NALM6 (cell line): ENCODE data around the genes SPATA31A3 and PRKACG.

- PRO-cap = no peak
Observed at GRCh38 chr9:42568819-42569462, 385.5 kb downstream of the SPATA31A6 start.

DNA sequence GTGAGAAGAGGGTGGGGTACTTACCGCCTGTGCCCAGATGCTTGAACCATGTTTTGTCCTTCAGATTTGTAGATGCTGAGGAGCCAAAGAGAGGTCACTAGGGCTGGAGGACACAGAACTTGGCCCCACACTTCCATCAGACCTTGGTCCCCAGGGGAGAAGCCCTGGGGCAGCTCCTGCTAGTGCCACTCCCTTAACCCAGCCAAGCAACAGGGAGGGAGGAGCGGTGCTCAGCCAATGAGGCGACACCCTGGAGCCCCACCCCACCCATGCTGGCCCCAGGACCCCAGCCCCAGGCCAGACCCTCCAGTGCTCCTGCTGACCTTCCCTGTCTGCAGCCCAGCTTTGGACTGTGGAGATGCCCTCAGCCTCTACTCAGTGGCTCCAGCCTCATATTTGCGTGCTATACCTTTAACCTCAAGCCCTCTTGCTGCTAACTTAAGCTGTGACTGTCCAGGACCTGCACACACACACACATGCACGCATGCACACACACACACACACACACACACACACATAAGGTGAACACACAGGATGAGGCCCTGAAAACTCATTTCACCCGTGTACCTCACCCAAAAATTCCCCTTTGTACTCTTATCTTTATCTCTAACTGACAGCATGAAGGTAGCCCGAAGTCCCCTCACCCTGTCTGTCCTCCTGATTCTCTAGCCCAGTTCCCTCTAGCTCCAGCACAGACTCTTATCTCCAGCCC, 942.6 kb downstream of the SPATA31A6 start:
- PRO-cap = no peak

DNA sequence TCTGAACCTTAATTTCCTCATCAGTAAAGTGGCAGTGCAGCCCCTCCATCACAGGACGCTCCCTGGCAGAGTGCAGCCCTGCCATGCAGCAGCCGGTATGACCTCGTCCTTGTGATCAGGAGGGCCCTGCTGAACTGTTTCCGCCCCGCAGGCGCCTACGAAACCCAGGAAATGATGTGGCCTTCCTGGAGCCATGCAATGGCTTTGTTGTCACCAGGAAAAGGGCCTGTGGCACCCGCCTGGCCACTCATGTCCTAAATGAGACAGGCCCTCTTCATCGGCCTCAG, 365.2 kb downstream of the SPATA31A7 start:
- PRO-cap = no peak

GRCh38 chr9:62830956-62831227, 1641.1 kb downstream of the SPATA31A7 start:
- PRO-cap = no peak

DNA sequence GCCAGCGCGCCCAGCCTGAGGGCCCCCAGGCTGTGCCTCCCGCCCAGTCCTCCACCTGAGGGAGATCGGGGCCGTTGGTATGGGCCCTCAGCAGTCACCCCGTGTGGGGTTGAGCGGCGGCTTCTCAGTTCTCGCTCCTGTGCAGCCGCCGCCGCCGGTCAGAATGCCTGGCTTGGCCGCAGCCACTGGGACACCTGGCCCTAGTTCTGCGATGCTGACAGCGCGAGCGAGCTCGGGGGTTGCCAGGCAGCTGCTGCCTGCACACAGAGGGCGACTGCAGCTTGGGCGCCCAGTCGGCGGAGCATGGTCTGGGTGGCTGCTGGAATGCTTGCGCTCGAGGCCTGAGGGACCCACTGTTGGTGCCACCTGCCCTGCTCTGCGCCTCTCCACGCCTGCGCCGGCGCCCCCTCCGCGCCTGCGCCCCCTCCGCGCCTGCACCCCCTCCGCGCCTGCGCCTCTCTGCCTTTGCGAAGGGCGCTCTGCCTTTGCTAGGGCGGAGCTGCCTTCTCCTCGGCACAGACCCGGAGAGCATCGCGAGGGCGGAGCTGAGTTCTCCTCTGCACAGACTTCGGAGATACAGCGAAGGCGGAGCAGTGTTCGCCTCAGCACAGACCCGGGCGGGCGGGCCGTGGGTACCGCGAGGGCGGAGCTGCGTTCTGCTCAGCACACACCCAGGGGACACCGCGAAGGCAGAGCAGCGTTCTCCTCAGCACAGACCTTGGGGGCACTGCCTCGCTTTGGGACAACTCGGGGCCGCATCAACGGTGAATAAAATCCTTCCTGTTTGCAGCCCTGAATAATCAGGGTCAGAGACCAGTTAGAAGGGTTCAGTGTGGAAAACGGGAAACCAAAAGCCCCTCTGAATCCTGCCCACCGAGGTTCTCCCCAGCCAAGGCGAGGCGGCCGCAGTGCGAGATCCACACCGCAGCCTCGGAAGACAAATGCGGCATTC, 1648.4 kb downstream of the SPATA31A7 start:
- PRO-cap = no peak

GRCh38 chr9:63334095-63334739, 1950.8 kb downstream of the FOXD4L5 start:
- PRO-cap = no peak

DNA sequence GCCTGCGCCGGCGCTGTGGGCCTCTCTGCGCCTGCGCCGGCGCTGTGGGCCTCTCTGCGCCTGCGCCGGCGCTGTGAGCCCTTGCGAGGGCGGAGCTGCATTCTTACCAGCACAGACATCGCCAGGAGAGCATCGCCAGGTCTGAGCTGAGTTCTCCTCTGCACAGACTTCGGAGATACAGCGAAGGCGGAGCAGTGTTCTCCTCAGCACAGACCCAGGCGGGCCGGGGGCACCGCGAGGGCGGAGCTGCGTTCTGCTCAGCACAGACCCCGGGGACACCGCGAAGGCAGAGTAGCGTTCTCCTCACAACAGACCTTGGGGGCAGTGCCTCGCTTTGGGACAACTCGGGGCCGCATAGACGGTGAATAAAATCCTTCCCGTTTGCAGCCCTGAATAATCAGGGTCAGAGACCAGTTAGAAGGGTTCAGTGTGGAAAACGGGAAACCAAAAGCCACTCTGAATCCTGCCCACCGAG, 1268.1 kb downstream of the FOXD4L5 start:
- PRO-cap = no peak

GRCh38 chr9:64724245-64724752, 560.7 kb downstream of the FOXD4L5 start:
- PRO-cap = no peak

DNA sequence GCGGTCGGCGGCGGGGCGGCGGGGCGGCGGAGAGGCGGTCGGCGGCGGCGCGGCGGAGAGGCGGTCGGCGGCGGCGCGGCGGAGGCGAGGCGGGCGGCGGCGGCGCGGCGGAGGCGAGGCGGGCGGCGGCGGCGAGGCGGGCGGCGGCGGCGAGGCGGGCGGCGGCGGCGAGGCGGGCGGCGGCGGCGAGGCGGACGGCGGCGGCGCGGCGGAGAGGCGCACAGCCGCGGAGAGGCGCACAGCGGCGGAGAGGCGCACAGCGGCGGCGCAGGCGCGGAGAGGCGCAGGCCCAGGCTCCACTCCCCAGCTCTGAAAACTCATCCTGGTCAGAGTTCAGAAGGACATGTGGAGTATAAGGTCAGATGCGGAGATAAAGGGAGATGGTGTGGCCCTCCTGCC, 88.5 kb downstream of the FOXD4L4 start:
- PRO-cap = no peak

DNA sequence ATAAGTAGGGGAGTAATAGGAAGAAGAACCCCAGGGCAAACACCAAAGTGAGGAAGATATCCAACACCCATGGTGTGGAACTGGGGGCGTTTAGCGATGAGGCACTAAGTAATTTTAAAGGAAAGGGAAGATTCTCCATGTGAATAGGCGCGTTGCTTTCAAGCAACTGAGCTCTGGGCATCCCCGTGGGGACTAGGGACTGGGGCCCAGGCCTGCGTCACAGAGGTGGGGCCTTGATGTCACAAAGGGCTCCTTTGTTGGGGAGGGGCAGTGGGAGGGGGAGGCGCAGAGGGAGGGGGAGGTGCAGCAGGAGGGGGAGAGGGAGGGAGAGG, at the start of gene SPATA31A3:
Gene SPATA31A3 (minus strand): TSS at position 168 of the 332 bp plus-strand sequence.
- PRO-cap = no peak

DNA sequence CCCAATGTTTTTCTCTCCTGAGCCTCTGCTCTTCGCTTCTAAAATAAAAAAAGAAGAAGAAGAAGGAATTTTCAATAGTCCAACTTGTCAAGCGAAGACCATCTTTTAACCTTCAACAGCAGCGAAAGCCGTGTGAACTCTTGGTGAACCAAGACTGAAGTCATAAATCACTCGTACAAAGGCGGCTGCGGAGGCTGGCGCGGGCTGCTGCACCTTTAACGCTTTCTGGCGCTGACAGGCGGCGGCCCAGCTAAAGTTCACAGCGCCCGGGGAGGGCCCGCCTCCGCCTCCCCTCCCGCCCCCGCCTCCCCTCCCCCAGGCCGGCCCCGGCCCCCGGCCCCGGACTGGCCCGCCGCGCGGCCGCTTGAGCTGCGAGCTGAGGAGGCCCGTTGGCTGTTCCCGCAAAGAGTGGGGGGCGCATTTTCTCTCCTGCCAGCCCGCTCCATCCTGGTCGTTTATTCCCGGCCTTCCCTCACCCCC, 147.4 kb upstream of the ANKRD20A1 start:
- PRO-cap = no peak

DNA sequence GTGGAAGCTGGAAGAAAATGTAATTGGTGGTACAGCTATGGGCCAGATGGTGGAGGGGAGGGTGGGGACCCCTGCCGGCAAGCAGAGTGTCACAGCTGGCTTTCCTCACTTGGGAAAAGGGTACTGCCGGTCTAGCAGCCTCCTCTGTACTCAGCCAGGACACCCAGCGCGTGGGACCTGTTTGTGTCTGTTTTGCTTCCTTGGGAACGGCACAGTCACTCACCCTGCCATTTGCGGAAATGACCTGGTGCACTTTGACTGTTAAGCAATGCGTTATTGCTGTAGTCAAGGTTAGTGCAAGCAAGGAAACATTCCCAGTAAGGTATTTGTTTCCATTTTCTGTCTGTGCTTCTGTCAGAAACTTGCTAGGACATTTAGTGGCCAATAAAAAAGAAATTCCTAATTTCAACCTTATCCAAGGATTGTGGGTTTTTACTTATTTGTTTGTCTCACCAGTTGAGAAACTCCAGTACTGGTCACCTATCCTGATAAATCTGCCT, 10.0 kb downstream of the TMEM252 start:
- PRO-cap = no peak

DNA sequence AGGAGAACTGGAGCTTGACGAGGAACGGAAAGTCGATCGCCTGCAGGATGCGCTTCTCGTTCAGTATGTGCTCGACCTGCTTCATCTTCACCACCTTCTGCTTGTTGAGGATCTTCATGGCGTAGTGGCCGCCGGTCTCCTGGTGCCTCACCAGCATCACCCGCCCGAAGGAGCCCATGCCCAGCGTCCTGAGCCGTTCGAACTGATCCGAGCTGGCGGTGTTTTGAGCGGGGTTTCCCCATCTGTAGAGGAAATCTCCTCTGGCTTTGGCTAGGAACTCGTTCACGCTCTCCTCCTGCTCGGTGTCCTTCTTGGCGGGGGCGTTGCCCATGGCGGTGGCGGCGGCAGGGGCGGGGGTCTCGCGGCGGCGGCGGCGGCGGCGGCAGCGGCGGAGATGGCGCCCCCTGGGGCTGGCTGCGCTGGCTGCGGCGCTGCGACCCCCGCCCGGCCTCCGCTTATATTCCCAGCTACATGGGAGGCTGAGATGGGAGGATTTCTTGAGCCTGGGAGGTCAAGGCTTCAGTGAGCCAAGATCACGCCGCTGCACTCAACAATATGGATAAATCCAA, at the start of gene PRKACG:
Gene PRKACG (minus strand): TSS at position 352 of the 569 bp plus-strand sequence.
- PRO-cap = no peak

GRCh38 chr9:69176587-69177580, 2.8 kb downstream of the TJP2 start:
- PRO-cap = no peak

GRCh38 chr9:69215792-69216741, 42.0 kb downstream of the TJP2 start:
- PRO-cap = no peak

DNA sequence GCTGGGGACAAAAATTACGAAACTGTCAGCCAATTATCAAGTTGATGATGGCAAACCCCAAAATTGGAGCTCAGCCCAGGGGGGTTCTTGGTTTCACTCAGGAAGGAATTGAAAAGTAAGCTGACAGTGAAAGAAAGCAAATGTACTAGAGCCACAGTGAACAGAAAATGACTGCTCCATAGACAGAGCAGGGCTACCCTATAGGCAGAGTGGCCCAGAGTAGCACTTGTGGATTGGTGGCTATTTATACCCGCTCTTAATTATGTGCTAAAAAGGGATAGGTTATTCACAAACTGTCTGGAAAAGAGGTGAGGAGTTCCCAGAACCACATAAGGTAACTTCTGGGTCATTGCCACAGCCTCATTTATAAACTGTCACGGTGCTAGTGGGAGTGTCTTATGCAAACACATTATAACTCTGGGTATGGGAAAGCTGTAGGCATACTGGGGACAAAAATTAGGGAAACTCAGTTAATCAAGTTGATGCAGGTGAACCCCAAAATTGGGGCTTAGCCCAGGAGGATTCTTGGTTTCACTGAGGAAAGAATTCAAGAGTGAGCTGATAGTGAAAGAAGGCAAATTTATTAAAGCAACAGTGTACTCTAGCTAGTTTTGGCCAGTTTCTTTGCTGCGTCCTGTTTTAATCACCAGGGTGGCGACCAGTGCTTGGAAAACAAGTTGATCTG, 14.4 kb upstream of the CFAP95 start:
- PRO-cap = no peak

GRCh38 chr9:70042834-70043311, 775 bp upstream of the MAMDC2 start:
- PRO-cap = no peak

GRCh38 chr9:70049752-70050259, 6.2 kb downstream of the MAMDC2 start:
- PRO-cap = no peak

- PRO-cap = no peak
Observed at GRCh38 chr9:70255239-70255500, 3.6 kb upstream of the SMC5 start.

DNA sequence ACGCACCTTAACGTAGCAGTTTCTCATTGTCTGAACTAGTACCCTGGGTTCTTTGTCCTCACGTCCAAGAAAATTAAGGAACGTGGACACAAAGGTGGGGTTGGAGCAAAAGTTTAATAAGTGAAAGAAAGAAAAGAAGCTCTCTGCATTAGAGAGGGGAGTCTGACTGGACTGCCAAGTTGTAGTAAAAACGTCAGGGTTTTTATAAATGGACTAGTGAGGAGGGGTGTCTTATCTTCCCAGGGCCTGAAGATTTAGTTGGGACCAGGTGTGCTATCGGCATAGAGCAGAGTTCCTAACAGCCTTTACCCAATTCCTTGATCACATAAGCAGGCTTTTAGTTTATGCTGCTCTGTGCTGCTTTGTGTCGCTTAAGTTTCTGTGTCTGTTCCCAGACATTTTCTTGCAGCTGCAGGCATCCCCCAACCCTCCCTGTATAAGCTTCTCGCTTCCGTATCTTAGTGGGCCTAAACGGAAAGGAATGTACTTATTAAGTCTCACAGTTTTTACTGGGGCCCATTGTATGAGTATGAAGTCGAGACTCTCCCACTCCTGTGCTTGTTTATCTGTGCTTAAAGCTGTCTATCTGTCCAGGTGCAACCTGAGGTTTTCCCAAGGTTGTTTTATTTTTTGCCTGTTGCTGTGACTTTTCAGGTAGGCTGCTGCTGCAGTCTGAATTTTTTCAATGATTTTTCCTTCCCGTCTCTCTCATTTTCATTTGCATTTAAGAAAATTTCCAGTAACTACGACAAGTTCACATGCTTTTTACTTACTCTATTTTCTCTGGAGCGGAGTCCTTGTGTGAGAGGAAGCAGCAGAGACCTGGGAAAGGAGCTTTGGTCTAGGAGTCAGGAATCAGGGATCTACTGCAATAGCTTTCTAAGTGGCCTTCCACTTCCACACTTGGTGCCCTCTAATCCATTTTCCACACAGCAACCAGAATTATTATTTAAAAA, 2.5 kb upstream of the SMC5 start:
- PRO-cap = no peak